ENCODE data around the gene DHX16.

- PRO-cap, 2 experiments = no peak in any of the 2 experiments
Measured at GRCh38 chr6:29813697-29814346, 13.8 kb upstream of the HLA-G start.

GRCh38 chr6:29850003-29850362, 22.4 kb downstream of the HLA-G start:
- PRO-cap, 2 experiments = no peak in any of the 2 experiments

GRCh38 chr6:29907933-29908452, 34.3 kb upstream of the HLA-A start:
- PRO-cap, 2 experiments = no peak in any of the 2 experiments

DNA sequence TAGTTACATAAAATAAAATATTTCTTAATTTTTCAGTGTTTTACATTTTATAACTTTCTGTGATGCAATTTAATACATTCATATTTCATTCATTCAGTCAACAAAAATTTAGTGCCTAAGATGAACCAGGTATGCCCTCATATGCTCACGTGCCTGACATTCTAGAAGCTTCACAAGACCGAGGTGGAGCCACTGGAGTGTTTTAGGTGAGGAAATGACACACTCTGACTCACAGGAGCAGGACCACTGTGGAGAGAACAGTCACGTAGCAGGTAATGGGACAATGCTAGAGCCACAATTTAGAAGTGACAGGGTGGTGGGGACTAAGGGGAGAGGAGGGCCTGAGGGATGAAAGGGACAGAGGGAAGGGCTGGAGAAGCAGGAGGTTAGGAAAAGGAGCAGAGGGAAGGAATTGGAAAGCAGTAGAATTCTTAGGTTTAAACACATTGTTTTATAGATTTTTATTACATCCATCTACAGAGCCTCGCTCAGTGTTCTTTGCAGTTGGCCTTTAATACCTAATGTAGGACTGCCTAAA, 17.6 kb upstream of the HLA-A start:
- PRO-cap, 2 experiments = no peak in any of the 2 experiments

DNA sequence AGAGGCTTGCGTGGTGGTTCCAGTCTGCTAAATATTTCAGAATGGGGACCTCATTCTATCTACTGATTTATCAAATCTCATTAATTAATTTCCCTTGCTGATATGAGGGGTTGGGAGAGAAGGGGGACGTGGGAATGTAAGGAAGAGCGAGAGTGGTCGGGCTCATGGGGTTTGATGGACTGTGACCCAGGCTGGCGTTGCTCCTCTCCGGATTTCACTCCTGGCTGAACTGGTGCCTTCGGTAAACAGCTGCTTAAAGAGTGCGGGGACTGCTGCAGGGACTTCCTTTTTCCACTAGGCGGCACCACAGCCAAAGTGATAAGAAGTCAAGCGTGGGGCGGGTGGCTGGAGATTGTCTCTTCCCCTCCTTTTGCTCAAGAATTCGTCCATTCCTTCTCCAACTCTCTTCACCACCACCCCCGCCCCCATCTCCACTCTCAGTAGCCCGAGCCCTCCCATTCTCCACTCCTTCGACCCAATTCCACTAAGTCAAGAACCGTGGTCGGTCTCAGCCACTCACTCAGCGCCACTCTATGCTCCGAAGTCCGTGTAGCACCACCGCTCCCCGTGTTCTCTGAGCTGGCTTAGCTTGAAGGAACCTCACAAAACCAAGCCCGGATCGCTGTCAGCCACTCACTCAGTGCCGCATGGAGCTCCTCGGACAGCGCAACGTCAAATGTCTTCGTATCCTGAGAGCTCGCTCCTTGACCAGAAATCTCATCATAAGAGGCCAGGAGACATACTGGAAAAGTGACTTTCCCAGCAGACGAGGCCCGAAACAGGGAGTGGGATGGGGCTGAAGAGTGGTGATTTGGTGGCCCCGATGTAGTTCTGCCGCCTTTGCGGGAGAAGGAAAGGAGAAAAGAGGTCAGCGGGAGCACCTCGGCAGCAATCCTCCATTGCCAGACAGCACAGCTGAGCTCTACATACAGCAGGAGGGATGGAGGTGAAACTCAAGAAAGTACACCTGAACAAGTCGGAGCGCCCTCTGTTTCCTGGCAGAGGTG, 9.6 kb downstream of the TRIM31 start:
- PRO-cap, 2 experiments = peak in 2 of 2 experiments; most common plus-strand start position 313 of the sequence (in 1); most common minus-strand start position 231 of the sequence (in 2)

GRCh38 chr6:30154696-30155128, 6.3 kb downstream of the TRIM10 start:
- PRO-cap, 2 experiments = no peak in any of the 2 experiments

GRCh38 chr6:30213911-30214945, 1.0 kb upstream of the TRIM26 start:
- PRO-cap, 2 experiments = peak in 2 of 2 experiments; most common plus-strand start chr6:30214242 (in 2); most common minus-strand start chr6:30214153 (in 1)

- PRO-cap, 2 experiments = no peak in any of the 2 experiments
Measured at GRCh38 chr6:30284399-30285004, 42.2 kb upstream of the TRIM39 start.

- PRO-cap, 2 experiments = no peak in any of the 2 experiments
Measured at GRCh38 chr6:30289898-30290590, 36.7 kb upstream of the TRIM39 start.

GRCh38 chr6:30309833-30310447, 16.8 kb upstream of the TRIM39 start:
- PRO-cap, 2 experiments = no peak in any of the 2 experiments

- PRO-cap, 2 experiments = no peak in any of the 2 experiments
Measured at GRCh38 chr6:30327806-30328205, 1.1 kb downstream of the TRIM39 start.

- PRO-cap, 2 experiments = no peak in any of the 2 experiments
Measured at GRCh38 chr6:30357507-30358373, 12.8 kb downstream of the RPP21 start.

- PRO-cap, 2 experiments = no peak in any of the 2 experiments
Measured at GRCh38 chr6:30491939-30493052, 3.0 kb downstream of the HLA-E start.

- PRO-cap, 2 experiments = no peak in any of the 2 experiments
Measured at GRCh38 chr6:30495247-30495989, 6.1 kb downstream of the HLA-E start.

- PRO-cap, 2 experiments = no peak in any of the 2 experiments
Measured at GRCh38 chr6:30550145-30551294, 5.8 kb downstream of the GNL1 start.

- PRO-cap, 2 experiments = no peak in any of the 2 experiments
Measured at GRCh38 chr6:30552406-30553088, 3.7 kb downstream of the GNL1 start.

DNA sequence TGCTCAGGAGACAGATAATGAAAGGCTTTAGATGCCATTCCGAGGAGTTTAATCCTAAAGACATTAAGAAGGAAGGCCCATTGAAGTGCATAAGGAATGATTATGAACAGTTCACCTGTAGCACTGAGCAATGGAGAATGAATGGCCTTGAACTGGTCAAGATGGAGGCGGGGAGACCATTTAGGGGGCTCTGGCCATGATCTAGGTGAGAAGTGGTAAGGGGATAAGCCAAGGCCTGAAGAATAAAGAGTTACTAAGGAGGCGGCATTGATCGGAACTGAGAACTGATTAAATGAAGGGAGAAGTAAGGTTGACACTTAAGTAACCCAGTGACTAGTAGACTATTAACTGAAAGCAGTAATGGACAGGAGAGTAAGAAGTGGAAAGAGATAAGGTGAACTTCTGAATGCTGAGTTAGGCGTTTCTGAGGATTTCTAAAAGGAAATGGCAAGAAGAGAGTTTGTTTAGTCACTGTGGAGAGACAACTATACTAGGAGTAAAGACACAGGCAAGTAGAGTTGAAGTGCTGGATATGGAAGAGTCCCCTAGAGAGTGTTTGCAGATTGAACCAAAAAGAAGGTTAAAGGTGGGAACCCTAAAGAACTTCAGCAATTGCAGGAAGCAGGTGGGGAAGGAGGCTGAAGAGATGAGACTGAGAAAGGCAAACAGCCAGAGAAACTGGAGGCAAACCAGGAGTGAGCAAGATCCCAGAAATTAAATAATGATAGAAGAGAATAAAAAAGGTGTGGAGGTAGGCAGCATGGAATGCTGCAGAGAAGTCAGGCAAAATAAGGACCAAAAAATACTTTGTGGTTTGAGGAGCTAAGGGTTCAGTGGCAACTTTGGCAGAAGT, 1.9 kb downstream of the ABCF1 start:
- PRO-cap, 2 experiments = no peak in any of the 2 experiments

GRCh38 chr6:30613321-30613848, 3.7 kb downstream of the PPP1R10 start:
- PRO-cap, 2 experiments = no peak in any of the 2 experiments

DNA sequence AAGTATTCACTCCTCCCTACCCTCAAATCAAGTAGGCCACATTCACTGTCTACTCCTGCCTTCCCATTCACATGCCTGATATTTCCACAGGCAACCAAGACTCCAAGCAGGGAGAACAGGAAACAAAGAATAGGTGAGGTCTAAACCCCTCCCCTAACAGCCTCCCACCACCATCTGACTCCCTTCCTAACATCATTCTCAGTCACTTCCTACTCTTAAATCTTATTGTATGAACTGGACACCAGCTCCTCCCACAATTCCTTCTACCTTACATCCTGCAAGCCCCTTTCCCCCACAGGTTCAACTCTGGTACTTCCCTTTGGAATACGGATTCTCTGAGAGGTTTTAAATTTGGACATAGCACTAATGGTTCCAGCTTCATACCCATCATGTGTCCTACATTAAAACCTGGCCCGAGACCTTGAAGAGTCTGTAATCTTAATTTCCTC, 932 bp upstream of the C6orf136 start:
- PRO-cap, 2 experiments = no peak in any of the 2 experiments

- PRO-cap, 2 experiments = peak in 2 of 2 experiments; most common minus-strand start chr6:30673025 (in 2)
Measured at GRCh38 chr6:30672359-30673370, at the start of gene DHX16. DHX16 (minus strand) TSS chr6:30673006.

All from right ventricle myocardium (tissue), 1 donor.